ENCODE measurements around the gene OPALIN.

- RRBS = 2% methylated on average over 16 of the region's 56 CpGs
These were observed 40.1 kb upstream of the ZNF518A start for GRCh38 chr10:96089553-96090783.

- RRBS = no CpG with 5 or more reads among the region's 5 CpGs
These were observed 27.1 kb downstream of the ZNF518A start for GRCh38 chr10:96156854-96157855.

DNA sequence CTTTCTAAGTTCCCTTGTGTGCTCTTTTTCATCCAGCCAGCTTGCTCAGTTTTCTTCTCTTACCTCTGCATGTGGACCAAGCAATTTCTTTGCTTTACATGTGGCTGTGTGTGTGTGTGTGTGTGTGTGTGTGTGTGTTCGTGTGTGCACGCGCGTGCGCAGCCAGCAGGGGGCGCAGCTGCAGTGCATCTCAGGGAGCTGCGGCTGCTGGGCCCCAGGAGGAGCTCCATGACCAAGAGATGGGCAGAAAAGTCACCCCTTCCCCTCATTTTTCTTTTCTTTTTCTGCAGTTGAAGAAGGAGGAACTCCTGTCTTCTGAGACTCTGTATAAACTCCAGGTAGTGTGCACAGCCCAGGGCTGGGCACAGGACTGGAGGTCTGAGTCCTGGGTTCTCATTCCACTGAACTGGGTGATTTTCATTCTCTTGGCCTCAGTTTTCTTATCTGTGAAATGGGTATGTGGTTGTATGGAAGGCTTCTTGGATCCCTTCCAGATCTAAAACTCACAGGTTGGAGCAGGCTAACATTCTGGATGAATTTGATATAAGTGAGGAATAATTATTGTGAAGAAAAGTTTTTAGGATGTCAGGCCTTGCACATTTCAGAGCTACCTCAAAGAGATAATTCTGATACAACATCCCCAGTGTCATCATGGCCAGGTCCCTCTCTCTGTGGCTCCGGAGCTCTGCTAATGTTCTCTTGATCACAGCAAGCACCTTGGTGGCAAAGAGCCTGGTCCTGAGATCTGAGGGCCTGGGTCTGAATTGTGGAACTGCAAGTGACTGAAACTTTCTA is 41.6 kb downstream of the BLNK start:
- RRBS = no CpG with 5 or more reads among the region's 8 CpGs

DNA sequence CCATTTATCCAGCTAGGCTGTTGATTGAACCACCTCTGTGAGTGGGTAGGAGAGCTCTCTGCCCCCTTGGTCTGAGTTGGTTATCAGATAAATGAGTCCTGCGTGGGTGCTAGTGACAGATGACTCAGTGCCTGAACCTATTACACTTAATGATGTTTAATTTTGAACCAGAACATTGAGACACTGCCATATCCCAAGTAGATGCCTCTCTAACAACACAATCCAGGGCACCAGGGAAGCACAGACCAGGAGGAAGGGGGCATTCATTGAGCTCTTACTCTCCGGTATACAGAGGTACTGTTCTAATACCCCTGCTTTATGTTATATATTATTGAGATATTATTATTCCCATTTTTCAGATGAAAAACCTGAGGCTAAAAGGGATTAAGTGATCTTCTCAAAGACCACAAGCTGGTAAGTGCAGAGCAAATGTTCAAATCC is 9.3 kb downstream of the BLNK start:
- RRBS = no CpG with 5 or more reads among the region's 2 CpGs

GRCh38 chr10:96269777-96270379 is 1.5 kb downstream of the BLNK start:
- RRBS = no CpG with 5 or more reads among the region's 4 CpGs

DNA sequence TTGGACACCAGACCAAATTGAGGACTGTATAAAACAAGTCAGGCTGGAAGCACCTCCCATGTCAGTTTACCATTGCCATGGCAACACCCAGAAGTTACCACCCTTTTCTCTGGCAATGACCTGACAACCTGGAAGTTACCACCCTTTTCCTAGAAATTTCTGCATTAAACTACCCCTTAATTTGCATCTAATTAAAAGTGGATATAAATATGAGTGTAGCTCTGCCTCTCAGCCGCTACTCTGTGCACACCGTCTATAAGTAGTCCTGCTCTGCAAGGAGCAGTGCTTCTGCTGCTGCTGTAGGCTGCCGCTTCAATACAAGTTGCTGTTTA is 7.9 kb upstream of the BLNK start:
- RRBS = no CpG with 5 or more reads among the region's 3 CpGs

GRCh38 chr10:96306347-96307069 is 2.3 kb downstream of the DNTT start:
- RRBS = no CpG with 5 or more reads among the region's 11 CpGs

DNA sequence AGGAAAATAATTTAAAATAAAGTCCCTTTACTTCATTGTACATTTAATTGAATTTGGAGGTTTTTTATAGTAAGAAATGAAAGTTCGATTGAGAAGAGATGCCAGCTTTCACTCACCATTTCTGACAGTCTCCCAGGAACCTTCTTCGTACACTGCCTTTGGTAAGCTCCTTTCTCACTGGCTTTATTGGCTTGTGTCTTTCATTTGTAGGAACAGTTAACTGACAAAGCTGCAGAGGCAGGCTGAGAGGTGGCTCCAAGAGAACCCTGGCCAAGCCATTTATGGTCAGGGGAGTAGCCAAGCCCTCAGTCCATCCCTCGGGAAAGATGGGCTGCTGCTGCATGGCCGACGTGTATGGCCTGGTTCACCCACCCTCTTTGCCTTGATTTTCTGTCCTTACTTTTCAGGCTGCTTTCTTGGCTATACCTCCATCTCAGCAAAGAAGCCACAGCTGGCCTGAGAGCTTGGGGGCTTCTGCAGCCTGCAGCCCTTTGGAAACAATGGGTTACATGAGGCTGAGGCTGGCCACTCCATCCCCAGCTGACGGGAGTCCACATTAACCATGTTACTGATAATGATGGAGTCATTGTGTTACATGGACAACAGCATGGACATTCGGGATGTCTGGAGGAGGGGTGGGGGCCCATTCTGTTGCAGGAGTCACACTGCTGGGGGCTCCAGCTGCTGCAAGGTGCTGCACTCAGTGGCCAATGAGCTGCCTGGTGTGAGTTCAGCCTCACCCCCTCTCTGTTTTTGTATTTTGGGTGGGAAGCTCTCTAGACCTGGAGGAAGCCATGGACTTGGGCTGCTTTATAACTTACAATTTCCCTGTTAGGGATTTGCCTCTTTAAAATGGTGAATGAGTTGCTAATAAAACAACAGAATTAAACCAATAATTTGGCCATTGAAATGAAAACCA is at the start of gene OPALIN:
TSS of gene OPALIN (minus strand) at position 225 of the 919 bp plus-strand sequence.
- RRBS = no CpG with 5 or more reads among the region's 7 CpGs

DNA sequence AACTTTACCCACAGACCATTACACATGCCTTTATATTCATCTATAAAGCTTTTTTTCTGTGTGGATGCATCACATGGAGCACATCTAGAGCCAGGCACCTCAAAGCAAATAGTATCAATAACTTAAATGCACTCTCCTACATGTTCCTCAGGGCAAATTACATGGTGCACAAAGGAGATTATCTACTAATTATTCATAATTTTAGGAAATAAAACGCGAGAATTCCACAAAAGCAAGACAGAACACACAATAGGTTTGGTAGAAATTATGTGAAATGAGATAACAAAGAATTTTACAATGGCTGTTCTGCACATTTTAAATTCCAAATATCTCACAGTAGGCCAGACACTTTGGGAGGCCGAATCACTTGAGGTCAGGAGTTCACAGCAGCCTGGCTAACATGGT is 33.5 kb upstream of the TLL2 start:
- RRBS = no CpG with 5 or more reads among the region's 3 CpGs

DNA sequence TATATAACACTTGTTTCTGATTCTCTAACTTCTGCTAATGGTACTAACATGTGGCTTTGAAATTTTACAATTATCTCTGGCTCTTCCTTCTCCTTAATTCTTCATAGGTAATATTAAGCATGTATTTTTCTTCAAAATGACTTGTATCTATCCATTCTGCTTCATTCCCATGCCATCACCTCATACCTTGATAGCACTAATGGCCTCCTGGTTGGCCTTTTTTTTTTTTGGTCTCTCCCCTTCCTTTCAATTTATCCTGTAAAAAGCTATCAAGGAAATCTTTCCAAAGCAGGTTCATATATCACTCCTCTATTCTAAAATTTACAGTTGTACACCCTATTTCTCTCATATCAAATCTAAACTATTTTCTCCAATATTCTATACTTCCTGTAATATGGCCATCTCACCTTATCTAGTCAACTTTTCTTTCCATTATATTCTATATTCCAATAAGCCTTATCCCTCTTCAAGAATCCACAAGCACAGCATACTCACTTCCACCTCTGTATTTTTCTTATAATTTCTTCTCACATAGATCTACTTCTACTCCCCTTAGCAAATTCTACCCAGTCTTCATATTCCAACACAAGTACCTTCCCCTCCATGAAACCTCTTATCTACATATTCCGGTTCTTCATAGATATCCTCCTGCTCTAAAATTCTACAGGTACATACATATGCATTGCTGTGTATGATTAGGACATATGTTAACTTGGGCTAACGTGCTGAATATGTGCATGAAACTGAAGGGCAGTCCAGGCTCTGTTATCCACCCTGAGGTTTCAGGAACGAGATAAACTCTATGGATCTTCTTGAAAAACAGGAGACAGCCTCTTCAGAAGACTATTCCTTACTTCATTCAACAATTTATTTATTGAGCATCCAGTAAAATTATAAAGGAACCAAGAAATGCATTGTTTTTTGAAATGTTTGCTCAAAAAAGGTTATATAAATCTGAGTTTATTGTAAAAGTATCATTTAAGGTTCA is 31.7 kb downstream of the TM9SF3 start:
- RRBS = no CpG with 5 or more reads among the region's 3 CpGs

DNA sequence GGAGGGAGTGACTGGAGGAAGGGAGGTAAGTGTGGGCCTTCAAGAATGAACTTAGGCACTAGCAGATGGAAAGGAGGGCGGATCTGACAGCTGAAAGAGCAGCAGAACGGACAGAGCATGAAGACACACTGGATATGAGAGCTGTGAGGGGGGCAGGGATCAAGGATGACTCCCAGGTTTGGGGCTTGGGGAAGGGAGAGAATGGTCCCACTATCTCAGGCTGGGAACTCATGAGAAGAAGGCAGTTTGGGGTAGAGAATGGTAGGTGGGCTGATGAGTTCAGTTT is 12.2 kb upstream of the TM9SF3 start:
- RRBS = no CpG with 5 or more reads among the region's 2 CpGs

DNA sequence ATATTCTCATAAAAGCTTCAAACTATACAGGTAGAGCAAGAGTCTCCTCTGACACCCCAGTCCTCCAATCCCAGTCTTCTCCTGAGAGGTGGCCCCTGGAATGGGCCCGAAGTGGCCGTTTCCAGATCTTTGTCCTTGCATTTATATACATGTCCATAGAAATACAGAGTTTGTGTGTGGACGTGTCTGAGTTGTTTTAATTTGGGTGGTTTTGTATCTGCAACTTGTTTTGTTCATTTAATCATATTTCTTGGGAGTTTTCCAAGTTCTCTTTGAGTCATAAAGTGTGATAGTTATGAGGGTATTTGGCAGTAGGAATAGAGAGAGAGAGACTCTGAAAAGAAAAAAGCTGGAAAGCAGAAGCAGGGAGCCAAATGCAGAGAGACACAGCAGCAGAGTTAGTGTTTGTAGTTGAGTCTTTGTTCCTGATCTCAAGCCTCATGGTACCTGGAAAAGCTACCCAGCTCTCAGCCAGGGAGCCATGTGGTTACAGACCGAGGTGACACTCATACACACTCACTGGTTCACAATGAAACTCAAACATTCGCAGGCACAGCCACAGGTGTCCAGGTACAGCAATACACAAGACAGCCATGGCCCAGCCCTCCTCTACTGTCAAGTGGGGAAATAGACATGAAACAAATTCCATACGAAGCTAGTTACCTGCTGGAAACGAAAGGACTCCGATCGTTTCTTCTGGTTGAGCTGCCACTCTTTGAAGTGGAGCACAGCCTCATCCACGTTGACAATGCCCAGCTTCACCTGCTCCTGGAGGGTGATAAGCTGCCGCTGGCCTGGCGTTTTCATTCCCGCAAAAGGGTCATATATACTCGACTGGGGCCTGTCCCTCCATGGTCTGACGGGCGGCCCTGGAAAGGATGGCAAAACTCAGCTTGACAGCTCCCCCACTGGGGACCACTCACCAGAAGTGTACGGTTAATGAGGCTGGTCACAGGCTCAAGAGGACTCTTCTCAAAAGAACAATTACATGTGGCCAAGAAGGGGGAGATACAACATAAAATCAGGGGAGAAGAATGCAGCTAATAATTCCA is 33.2 kb upstream of the TM9SF3 start:
- RRBS = no CpG with 5 or more reads among the region's 17 CpGs

DNA sequence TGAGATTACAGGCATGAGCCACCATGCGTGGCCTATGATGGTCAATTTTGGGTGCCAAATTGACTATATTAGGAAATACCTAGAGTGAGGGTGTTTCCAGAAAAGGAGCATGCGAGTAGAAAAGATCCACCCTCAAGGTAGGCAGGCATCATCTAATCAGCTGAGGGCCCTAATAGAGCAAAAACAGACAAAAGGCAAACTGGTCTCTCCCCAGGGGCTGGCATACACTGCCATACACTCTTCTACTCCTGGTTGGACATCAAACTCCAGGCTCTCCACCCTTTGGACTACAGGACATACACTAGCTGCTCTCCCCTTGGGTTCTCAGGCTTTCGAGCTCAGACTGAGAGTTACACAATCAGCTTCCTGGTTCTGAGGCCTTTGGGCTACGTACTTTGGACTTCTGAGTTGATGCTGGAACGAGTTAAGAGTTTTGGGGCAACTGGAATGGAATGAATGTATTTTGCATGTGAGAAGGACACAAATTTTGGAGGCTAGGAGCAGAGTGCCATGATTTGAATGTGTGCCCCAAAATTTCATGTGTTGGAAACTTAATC is 50.9 kb upstream of the TM9SF3 start:
- RRBS = no CpG with 5 or more reads among the region's 5 CpGs

GRCh38 chr10:96673289-96674130 is 46.8 kb downstream of the PIK3AP1 start:
- RRBS = no CpG with 5 or more reads among the region's 11 CpGs

GRCh38 chr10:96695272-96695685 is 25.0 kb downstream of the PIK3AP1 start:
- RRBS = no CpG with 5 or more reads among the region's 3 CpGs

DNA sequence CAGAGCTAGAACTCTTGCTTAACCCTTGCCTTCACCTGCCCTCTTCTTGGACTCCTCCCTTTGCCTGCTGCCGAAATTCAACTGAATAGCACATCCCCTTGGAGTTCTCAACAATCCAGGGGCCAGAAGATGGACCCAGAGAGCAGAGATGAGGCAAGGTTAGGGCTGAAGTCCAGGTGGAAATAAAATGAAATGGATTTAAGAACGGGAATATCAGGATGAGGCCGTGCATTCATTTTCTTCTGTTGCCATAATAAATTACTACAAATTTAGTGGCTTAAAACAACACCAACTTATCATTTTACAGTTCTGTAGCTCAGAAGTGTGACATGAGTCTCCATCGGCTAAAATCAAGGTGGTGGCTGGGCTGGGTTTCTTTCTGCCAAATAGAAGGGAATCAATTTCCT is 998 bp upstream of the PIK3AP1 start:
- RRBS = no CpG with 5 or more reads among the region's 4 CpGs

- RRBS = 2% methylated on average over 26 of the region's 43 CpGs
These were observed 240 bp downstream of the LCOR start for GRCh38 chr10:96832359-96832716.

- RRBS = no CpG with 5 or more reads among the region's 9 CpGs
These were observed 2.2 kb downstream of the LCOR start for GRCh38 chr10:96834128-96834866.

- RRBS = no CpG with 5 or more reads among the region's 5 CpGs
These were observed 85.3 kb downstream of the LCOR start for GRCh38 chr10:96917192-96917940.

All from aortic smooth muscle cell (primary cell).